GM06990 (cell line): Measurements from ENCODE around the gene FMN2.

GRCh38 chr1:236840024-236840687 is 45.1 kb downstream of the MTR start:
- RRBS, result no CpG with 5 or more reads among the region's 5 CpGs

- RRBS, result no CpG with 5 or more reads among the region's 14 CpGs
Measured at GRCh38 chr1:236978698-236979148, 25.5 kb downstream of the MT1HL1 start.

GRCh38 chr1:237075137-237075549 is 33.2 kb downstream of the RYR2 start:
- RRBS, result no CpG with 5 or more reads among the region's 20 CpGs

DNA sequence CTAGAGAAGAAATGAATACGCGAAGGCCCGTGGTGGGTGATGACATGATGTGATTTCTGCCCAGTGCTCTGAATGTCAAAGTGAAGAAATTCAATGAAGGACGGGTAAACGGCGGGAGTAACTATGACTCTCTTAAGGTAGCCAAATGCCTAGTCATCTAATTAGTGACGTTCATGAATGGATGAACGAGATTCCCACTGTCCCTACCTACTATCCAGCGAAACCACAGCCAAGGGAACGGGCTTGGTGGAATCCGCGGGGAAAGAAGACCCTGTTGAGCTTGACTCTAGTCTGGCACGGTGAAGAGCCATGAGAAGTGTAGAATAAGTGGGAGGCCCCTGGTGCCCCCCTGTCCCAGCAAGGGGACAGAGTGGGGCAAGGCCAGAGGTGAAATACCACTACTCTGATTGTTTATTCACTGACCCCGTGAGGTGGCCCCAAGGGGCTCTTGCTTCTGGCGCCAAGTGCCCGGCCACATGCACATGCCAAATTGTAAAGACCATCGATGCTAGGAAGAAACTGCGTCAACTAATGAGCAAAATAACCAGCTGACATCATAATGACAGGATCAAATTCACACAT is 287.6 kb downstream of the ZP4 start:
- RRBS, result no CpG with 5 or more reads among the region's 18 CpGs

GRCh38 chr1:239684314-239685038 is 298.1 kb downstream of the CHRM3 start:
- RRBS, result no CpG with 5 or more reads among the region's 8 CpGs

DNA sequence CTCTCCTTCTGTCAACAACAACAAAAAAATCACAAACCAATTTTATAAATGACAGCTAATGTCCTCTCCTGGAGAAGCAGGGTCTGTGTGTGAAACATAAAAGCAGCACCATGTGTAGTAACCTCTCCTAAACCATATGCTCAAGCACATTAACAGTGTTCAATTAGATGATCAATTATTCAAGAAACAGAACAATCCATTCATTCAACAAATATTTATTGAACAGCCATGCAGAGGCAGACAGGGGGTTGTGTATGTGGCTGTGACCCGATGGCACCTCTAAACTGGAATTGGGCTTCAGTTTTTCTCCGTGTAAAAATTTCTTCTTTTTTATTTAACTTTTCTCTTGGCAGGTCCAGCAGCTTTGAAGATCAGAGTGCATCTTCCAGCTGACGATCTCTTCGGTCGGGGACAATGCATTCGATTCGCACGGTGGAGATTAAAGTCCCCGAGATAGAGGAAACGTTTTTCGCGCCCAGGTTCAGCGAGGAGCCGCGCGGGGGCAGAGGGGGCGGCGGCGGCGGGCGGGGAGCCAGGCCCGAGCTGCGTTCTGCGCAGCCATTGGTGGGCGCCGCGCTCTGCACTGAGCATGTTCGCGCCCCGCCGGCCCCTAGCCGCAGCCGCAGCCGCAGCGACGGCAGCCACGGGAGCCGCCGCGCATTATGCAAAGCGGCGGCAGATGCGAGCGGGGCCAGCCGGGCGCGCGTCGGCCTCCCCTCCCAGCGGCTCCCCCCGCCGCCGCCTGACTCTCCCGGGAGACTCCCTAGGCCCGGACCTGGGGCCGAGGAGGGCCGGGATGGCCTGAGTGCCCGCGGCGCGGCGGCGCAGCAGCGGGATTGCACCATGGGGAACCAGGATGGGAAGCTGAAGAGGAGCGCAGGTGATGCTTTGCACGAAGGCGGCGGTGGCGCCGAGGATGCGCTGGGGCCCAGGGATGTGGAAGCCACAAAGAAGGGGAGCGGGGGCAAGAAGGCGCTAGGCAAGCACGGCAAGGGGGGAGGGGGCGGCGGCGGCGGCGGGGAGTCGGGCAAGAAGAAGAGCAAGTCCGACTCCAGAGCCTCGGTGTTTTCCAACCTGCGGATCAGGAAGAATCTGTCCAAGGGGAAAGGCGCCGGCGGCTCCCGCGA is at the start of gene FMN2:
Gene FMN2 (plus strand): TSS at position 617 of the 1,127 bp plus-strand sequence.
- RRBS, result 10% methylated on average over 21 of the region's 88 CpGs

DNA sequence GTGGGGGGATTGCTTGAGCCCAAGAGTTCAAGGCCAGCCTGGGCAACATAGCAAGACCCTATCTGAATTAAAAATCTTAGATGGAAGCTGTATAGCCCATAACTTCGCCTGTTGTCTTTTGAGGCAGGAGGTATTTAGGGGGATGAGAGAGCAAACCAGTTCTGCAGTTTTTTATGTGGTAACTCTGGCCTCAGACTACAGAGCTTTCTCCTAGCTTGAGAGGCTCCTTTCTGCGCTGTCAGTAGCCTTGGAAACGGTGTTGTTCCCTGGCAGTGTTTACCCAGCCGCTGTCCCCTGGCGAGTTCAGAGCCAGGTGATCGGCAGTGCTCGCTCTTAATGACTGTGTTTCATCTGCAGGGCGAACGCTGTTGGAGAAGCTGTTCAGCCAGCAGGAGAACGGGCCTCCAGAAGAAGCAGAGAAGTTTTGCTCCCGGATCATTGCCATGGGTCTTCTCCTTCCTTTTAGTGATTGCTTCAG is 31.2 kb downstream of the FMN2 start:
- RRBS, result no CpG with 5 or more reads among the region's 11 CpGs

DNA sequence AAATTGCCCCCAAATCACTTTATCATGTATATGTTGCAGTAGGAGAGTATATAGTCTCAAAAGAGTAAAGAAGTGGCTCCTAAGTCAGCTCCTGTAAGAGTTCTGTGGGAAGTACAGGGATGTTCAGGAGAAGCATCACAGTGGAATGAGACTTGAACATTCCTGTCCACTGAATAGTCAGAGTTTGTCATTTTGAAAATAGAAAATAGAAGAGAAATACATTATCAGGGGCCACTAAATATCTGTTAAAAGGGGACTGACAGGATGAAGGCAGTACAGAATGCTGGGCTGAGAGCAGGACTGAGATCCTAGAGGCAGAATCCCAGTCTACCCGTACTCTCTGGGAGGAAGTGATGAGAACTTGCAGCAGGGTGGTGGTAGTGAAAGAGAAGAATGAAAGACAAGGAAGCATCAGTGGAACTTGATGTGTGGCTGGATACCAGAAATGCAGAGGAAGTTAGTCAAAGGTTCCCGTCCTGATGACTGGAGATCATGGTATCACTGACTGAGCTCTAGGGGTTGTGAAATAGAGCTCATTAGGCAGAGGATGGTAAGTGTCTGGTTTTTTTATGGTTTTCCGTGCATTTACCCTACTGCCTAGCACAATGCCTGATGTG is 153.4 kb downstream of the FMN2 start:
- RRBS, result no CpG with 5 or more reads among the region's 3 CpGs

DNA sequence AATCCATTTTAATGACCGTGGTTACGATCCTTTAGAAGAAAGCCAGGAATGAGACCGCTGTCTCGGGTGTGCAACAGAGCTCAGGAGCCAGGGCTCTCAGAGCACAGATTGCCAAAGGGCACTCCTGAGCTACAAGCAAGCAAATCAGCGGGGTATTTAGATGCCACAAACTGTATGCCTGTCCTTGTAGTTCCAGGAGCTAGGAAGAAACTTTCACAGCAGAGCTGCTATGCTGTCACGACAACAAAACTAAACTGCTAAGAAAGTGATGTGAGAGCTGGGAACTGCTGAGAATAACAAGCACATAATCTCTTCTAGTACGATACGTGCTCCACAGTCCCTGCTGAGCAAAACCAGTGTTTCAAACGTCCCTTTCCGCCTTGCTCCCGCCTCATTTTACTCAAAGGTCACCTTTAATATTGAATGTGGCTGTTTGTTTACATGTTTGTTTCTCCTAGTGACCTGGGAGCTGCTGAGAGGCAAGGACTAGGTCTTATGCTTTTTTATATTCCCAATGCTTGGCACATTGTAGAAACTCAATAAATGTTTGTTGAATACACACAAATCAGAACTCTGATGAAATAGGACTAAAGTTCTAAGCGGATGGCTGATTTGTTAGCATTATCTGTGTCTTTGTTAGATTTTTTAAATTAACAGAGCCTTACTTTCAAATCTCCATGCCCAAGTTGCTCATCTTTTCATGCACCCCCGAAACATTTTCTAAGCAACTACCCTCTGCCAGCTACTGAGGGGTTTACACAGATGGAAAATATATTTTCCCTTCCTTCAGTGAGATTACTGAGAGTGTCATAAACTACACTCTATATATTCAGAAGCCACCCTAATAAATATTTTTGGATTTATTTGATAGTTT is 14.6 kb downstream of the GREM2 start:
- RRBS, result no CpG with 5 or more reads among the region's 13 CpGs

- RRBS, result no CpG with 5 or more reads among the region's 6 CpGs
Measured at GRCh38 chr1:240610623-240611094, 1.3 kb downstream of the GREM2 start.

DNA sequence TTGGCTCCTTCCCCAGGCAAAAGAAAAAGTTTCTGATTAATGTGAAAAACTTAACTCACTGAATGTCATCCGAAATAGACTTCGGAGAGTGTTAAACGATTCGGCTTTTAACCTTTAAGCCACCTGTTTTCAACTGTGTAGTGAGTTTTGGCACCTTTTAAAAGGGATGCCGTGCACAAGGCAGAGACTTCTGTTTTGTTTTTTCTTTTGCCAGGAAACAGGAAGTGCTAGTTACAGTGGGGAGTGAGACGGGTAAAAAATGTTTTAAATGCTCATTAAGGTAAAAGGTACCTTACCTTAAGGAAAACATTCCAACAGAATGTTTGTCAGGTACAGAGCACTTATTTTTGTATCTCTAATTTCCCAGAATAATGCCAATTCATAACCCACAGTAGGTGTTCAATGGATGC is 12.2 kb downstream of the CHML start:
- RRBS, result no CpG with 5 or more reads among the region's 6 CpGs

GRCh38 chr1:241629643-241630843 is 10.1 kb downstream of the CHML start:
- RRBS, result no CpG with 5 or more reads among the region's 1 CpG

- RRBS, result no CpG with 5 or more reads among the region's 13 CpGs
Measured at GRCh38 chr1:241640796-241641681, 870 bp upstream of the CHML start.

- RRBS, result no CpG with 5 or more reads among the region's 18 CpGs
Measured at GRCh38 chr1:242051331-242051810, 52.5 kb upstream of the MAP1LC3C start.

DNA sequence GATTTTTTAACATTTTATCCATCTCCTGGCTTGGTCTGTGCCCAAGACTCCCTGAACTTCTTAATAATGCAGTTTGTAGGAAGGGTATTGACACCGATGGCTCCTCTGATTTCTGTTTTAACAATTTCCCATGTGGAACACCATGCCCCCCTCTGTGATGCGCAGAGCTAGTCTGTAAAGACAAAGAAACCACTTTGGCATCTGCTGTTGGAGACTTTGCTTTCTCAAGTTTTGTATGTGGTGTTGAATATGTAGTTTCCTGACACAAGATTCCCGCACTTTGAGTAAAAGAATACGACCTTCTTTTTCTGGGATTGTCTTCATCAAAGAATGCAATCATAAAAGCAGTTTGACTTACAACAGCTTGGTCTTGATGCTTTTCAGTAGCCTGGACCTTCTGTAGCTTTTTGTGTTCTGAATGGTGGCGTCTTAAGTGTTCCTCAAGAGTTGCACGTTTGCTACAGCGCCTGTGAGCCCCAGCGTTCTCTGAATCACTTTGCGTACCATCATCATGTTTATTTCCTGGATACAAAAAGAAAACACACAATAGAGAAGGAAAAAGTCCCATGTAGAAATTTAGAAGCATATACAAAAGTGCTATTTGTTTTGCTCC is 69.1 kb downstream of the CEP170 start:
- RRBS, result no CpG with 5 or more reads among the region's 9 CpGs

- RRBS, result 13% methylated on average over 9 of the region's 66 CpGs
Measured at GRCh38 chr1:243483021-243483930, 227.4 kb downstream of the SDCCAG8 start.

- RRBS, result no CpG with 5 or more reads among the region's 5 CpGs
Measured at GRCh38 chr1:243778857-243779374, 71.1 kb downstream of the AKT3 start.

GRCh38 chr1:243787596-243788287 is 62.3 kb downstream of the AKT3 start:
- RRBS, result no CpG with 5 or more reads among the region's 2 CpGs

DNA sequence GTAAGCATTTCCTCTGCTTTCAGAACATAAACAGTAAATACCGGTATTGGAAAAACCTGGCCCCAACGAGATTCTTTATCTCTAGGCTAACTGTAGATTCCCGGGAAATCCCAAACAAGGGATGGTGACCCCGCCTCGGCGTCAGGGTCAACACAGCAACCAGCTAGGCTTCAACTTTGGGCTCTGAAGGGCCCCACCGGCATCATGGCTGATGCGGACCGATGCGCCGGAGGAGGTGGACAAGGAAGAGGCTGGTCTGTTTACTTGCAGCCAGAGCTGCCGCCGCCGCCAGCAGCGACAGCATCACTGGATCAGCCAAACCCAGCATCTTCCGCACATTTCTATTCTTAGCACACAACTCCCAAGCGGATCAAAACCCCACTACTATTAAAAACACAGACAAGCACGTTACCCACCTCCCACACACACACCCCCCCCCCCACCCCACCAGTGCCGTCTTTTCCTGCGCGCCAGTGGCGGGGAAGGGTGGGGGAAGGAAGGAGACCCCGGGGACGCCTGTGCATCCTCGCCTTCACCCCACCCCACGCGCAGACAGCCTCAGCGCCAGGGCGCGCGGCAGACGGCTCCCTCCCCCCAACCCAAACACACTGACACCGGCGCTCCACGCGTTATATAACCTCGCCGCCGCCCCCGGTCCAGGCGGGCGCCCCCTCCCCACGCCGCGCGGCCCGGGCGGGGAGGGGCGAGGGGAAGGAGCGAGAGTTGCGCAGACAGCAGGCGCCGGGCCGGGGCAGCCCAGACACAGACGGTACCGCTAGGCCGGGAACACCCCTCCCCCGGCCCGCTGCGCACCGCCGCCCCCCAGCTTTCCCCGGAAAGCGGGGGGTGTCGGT is 859 bp downstream of the AKT3 start:
- RRBS, result 5% methylated on average over 30 of the region's 65 CpGs

GRCh38 chr1:243926636-243927095 is 76.6 kb upstream of the AKT3 start:
- RRBS, result no CpG with 5 or more reads among the region's 5 CpGs